Metanephros (tissue), 2 donors: ENCODE results near the gene DCXR.

DNA sequence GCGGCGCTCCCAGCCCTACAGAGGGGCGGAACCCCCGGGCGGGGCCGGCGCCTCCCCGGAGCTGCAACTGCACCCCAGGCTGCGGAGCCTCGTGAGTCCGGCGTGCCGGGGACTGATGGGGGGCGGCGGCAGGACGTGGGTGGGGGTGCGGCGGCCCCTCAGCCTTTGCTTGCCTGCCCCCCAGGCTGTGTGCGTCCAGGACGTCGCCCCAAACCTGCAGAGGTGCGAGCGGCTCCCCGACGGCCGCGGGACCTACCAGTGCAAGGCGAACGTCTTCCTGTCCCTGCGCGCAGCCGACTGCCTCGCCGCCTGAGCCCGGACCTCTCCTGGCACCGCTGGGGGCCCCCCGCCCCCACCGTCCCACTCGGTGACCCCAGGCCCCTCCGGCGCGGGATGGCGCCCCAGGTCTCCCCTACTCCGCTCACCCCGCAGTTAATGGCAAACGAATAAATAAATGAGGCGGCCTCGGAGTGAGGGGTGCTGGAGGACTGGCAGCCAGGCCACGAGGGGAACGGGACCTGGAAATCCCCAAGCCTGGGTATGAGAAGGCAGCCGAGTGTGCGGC lies 480 bp downstream of the NPB start:
- RAMPAGE, long total RNA = no peak

DNA sequence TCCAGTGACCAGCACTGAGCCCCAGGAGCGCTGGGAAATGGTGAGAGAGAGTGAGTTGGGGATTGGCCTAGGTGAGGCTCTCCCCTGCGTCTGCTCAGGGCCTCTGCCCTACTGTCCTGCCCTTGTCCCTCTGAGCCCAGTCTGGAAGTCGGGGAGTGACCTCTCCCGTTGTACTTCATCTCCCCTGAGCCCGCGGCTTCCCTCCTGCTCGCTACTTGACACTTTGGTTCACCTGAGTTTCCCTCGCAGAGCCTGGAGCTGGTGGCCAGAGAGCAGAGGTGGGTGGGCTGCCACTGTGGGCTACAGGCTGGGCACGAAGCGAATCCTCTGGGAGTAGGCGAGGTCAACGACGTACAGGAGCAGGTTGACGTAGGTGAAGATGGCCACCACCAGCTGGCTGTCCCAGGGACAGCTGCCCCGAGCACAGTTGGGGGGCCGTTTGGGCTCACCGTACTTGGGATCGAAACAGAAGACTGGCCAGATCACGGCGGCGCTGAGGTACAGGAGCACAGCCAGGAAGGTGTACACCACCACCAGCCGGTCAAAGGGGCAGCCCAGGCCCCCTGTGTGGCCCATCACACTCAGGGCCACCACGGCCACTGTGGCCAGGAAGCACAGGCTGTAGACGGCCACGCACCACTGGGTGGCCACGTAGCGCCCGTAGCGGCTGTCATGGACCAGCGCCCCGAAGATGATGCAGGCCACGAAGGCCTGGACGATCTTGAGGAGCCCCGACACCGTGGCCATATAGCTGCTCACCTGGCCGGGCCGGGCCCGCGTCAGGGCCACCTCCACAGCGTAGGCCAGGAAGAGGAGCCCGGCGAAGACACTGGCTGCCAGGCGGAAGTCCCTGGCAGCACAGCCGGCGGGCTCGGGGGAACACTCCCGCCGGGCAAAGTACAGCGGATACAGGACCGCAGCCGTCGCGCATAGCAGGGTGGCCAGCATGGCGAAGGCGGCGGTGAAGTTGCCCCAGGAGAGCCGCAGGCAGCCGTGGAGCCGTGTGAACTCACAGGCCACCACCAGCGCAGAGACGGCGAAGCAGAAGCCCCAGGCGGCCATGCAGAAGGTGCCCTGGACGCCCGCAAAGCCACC lies 3.8 kb upstream of the PYCR1 start:
- RAMPAGE, long total RNA = no peak

DNA sequence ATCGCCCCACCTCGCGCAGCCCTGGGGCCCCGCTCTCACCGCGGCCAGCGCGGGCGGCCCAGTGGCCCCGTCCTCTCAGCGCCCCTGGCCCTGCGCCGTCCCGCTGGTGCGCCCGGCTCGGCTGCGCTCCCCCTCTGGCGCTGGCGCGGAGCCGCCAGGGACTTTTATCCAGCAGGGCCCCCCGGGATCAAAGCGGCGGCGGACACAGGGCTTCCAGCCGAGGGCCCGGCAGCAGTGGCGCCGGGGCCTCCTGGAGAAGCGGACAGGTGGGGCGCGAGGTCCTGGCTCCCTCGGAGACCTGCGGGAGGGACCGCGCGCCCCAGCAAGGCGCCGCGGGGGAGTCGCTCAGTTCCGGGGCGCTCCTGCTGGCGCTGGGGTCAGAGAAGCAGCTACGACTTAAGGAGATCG lies 722 bp upstream of the NOTUM start:
- RAMPAGE, long total RNA = no peak

DNA sequence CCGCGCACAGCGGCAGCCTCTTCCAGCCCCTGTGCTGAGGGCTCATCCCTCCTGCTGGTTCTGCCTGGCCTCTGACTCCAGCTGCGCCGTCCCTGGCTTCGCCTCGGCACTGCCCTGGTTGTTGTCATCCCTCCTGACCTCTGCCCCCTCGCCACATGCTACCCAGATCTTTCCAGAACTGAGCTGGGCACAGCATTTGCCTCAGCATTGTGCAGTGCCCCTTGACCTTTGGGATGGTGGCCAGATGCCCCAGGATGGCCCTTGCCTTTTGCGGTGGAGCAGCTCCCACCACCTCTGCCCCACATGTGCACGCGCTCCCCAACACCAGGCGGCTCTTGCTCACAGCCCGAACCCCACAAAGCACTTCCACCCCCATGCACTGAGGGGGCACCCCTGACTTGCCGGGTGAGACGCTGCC lies 3.0 kb downstream of the LRRC45 start:
- RAMPAGE, long total RNA = no peak

- RAMPAGE, long total RNA = no peak
These were observed at the start of gene DCXR for GRCh38 chr17:82037162-82038237. Gene DCXR (minus strand): TSS chr17:82037697.

DNA sequence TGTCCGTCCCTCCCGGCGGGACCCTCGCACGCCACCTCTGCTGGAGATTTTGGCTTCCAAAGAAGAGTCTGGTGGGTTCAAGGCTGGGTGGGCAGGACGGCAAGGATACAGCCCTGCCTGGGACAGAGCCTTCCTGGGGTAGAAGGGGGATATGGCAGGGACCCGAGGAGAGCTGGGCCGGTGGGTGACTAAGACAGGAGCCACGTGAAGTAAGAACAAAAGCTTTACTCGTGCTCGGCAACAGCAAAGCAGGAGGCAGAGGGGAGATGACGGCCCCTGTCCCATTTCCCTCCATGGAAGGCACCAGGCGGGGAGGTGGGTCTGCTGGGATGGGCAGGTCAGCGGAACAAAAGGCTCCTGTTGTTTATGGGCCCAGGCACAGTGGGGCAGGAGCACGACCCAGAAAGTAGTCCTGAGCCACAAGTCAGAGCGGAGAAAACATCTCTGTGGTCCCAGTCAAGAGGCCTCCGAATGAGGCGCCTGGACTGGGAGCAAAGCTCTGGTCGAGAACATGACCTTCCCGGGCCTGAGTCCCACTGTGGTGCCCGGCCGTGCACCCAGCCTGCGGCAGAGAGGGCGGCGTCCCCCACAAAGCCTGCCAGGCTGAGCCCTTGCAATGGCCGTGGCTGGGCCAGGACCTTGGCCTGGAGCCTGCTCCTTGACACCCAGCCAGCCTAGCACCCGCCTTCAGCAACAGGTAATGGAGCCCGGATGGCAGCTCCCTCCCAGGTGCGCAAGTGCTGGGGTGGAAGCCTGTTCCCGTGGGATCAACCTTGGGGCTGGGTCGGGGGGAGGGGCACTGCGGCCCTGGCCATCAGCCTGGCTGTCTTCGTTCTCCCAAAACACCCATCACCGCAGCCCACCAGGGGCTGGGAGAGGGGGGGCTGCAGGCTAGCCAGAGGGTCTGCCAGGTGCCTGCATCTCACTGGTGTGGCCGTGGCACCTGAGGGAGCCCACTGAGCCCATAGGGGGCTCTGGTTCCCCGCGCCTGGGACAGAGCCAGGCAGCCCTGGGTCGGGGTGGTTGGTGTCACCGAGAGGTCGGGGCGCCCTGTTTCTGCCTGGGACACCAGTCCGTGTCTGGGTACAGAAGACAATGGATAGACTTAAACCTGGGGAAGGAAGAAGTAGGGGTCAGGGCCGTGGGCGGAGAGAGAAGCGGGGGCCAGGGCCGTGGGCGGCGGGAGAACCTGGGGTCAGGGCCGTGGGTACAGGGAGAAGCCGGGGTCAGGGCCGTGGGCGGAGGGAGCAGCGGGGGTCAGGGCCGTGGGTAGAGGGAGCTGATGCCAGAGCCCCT lies 3.5 kb downstream of the RFNG start:
- RAMPAGE, long total RNA = no peak

GRCh38 chr17:82053565-82054188 lies 2.0 kb downstream of the GPS1 start:
- RAMPAGE, long total RNA = no peak

DNA sequence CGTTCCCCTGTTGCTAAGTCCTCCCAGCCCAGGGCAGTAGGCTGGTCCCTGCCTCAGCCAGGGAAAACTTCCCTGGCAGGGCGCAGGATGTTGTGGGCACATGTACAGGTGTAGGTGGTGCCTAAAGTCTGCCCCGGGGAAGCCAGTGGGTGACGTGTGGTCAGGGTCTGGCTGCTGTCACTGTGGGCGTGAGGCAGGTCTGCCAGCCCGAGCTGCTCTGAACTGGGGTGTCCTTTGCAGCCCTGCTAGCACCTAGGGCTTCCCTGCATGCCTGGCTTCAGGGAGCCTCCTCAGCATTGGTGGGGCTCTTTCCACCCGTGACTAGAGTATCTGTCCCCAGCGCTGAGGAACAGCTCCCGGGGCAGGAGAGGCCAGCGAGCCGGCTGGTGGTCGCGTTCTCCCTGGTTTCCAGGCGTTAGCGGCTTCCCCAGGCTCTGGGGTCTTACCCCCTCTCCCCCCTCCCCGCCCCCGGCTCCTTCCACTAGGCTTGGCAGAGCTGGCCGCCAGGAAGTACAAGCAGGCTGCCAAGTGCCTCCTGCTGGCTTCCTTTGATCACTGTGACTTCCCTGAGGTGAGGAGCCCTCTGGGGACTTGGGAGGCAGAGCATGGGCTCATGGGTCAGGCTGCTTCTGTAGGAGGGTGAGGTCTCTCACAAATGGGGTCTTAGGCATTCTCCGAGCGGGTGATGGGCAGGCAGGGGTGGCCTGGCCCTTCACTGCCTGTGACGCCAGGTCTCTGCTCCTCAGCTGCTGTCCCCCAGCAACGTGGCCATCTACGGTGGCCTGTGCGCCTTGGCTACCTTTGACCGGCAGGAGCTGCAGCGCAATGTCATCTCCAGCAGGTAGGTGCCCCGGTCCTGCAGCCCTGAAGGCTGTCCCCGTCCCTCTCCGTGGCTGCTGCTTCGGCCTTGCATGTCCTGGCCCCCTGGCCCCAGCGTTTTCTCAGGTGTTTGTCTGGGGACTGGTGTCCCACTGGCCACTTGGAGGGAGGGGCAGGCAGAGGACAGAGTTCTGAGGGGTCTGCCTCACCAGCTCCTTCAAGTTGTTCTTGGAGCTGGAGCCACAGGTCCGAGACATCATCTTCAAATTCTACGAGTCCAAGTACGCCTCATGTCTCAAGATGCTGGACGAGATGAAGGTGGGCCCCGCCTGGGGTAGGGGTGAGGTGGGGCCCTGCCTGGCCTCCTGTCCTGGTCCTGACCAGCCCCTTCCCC lies 4.0 kb downstream of the GPS1 start:
- RAMPAGE, long total RNA = no peak

GRCh38 chr17:82078872-82079776 lies 13.5 kb upstream of the DUS1L start:
- RAMPAGE, long total RNA = no peak

DNA sequence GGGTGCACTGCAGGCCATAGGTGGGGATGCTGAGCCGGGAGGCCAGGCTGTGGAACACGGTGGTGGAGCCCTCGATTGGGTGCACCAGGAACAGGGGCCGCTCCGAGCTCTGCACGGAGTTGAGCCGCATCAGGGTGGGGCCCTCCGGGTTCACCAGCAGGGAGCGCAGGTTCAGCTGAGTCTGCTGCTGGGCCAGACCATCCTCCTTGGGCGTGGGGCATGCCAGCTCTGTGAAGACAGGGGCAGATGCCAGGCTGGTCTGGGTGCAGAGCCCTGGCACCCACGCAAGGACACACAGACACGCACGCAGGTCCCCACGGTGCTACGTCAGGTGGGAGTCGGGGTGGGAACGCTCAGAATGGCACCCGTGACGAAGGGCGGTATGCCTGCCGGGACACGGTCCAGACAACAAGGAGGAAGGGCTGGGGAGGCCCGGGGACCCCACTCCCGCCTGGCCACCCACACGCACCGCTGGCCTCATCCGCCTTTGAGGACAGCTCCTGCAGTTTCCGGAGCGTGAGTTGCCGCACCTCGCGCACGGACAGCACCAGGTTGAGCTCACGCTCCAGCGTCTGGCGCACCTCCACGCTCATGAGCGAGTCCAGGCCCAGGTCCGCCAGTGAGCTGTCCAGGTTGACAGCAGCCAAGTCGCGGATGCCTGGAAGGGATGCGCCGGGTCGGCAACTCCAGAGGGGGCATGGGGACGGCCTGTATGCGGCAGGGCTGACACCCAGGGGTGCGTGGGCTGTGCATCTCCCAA lies 15.3 kb upstream of the DUS1L start:
- RAMPAGE, long total RNA = no peak

GRCh38 chr17:82093152-82093505 lies 4.9 kb downstream of the FASN start:
- RAMPAGE, long total RNA = no peak

DNA sequence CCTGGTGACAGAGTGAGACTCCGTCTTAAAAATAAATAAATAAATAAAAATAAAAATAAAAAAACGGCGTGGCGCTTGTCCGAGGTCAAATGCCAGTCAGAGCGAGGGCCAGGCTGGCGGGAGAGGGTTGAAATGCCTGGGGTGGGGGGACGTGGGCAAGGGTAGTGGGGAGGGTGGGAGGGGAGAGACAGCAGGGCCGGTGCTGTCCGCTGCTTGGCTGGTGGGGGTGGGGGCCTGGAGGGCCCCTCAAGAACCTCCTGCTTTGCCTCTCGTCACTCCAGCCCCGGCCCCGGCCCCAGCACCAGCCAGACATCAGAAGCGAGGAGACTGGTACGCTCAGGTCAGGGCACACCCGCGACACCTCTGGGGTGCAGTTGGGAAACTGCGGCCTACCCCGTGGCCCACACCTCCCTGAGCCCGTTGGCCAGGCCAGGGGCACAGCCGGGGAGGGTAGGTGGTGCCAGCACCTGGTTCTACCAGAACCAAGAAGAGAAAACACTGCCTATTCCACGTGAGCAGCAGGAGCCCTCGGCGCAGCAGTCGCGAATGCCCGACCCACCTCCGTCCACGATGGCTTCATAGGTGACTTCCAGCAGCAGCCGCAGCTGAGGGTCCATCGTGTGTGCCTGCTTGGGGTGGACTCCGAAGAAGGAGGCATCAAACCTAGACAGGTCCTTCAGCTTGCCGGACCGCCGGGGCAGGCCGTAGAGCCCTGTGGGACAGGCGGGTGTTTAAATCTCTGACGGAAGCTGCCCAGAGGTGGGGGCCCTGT lies 3.1 kb downstream of the FASN start:
- RAMPAGE, long total RNA = no peak

DNA sequence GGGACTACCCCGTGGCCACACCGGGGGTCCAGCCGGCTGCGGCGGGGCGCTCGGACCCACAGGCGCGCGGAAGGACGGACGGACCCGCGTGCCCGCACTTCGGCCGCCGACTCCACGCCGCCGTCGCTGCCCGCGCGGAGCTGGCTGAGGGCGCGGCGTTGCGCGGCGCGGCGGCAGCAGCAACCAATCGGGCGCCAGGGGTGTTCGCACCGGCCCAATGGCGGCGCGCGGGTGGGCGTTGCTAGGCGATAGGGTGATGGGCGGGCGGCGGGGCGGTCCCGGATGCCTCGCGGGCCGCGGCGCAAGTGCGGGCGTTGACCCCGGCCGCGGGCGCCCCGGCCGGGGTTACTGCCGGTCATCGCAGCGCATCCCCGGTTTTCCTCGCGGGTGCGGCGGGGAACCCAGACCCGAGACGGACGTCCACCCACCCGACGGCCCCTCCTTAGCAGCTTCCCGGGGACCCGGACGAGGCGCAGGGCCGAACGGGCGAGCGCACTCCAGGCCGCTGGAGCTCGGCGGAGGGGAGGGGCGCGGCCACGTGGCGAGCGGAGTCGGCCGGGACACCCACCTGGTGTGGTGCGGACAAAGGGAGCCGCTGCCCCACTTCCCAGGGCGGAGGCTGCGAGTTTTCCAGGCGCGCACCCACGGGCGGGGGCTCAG lies 725 bp upstream of the FASN start:
- RAMPAGE, long total RNA = no peak

GRCh38 chr17:82107282-82107882 lies 9.3 kb upstream of the FASN start:
- RAMPAGE, long total RNA = no peak

DNA sequence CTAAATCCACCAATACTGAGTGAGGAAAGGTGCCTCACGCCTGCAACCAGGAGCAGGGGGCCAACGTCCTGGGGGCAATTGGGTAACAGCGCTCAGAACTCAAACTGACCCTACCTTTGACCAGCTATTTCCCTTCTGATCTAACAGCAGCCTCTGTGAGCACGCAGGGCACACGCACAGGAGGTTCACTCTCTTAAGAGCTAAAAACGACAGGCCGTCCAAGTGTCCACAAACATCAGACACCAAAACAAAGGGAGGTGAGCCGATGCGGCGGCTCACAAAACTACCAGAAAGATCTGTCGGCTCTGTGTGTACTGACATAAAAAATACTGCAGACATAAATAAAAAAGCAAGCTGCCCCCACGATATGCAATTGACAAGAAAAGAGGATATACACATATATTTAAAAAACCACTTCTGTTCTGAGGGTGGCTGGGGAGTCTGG lies 19.8 kb upstream of the FASN start:
- RAMPAGE, long total RNA = no peak

DNA sequence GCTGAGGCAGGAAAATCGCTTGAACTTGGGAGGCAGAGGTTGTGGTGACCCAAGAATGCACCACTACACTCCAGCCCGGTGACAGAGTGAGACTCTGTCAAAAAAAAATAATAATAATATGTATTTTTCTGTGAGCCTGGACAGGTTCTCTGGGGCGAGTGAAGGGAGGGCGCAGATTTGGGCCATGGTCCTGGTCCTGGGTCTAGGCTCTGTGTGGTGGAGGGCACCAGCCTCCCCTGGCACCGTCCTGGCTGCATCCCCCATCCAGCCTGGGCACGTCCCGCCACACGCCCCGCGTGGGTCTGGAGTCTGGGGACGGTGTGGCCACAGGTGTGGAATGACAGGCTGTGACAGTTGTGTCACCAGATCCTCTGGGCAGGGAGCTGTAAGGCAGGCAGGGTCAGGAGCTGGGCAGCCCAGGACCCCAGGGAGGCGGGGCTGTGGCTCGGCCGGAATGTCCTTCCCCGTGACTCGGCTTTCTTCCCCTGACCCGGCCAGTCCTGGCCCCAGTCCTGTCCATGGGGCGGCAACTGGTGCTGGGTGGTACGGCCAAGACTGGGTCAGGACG lies 3.6 kb upstream of the SLC16A3 start:
- RAMPAGE, long total RNA = no peak

GRCh38 chr17:82231873-82232682 lies 3.2 kb downstream of the SLC16A3 start:
- RAMPAGE, long total RNA = no peak

DNA sequence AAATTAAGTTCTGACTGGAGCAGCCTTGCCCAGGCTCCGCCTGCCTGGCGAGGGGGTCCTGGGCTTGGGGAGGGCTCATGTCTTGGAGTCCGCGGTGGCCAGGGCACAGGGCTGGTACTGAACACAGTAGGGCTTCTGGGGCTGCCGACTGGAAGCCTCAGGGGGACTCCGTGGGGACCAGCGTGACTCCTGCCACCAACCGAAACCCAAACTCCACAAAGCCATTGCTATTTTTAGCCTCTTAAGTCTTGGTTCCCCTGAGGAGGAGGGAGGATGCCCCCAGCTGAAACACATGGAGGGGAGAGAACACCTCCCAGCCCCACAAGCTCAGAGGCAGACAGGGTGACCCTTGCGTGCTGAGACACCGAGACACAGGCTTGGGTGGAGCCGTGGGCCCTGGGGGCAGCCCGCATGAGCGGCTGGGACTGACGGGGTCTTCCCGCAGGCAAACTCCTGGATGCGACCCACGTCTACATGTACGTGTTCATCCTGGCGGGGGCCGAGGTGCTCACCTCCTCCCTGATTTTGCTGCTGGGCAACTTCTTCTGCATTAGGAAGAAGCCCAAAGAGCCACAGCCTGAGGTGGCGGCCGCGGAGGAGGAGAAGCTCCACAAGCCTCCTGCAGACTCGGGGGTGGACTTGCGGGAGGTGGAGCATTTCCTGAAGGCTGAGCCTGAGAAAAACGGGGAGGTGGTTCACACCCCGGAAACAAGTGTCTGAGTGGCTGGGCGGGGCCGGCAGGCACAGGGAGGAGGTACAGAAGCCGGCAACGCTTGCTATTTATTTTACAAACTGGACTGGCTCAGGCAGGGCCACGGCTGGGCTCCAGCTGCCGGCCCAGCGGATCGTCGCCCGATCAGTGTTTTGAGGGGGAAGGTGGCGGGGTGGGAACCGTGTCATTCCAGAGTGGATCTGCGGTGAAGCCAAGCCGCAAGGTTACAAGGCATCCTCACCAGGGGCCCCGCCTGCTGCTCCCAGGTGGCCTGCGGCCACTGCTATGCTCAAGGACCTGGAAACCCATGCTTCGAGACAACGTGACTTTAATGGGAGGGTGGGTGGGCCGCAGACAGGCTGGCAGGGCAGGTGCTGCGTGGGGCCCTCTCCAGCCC lies 9.8 kb downstream of the SLC16A3 start:
- RAMPAGE, long total RNA = no peak

DNA sequence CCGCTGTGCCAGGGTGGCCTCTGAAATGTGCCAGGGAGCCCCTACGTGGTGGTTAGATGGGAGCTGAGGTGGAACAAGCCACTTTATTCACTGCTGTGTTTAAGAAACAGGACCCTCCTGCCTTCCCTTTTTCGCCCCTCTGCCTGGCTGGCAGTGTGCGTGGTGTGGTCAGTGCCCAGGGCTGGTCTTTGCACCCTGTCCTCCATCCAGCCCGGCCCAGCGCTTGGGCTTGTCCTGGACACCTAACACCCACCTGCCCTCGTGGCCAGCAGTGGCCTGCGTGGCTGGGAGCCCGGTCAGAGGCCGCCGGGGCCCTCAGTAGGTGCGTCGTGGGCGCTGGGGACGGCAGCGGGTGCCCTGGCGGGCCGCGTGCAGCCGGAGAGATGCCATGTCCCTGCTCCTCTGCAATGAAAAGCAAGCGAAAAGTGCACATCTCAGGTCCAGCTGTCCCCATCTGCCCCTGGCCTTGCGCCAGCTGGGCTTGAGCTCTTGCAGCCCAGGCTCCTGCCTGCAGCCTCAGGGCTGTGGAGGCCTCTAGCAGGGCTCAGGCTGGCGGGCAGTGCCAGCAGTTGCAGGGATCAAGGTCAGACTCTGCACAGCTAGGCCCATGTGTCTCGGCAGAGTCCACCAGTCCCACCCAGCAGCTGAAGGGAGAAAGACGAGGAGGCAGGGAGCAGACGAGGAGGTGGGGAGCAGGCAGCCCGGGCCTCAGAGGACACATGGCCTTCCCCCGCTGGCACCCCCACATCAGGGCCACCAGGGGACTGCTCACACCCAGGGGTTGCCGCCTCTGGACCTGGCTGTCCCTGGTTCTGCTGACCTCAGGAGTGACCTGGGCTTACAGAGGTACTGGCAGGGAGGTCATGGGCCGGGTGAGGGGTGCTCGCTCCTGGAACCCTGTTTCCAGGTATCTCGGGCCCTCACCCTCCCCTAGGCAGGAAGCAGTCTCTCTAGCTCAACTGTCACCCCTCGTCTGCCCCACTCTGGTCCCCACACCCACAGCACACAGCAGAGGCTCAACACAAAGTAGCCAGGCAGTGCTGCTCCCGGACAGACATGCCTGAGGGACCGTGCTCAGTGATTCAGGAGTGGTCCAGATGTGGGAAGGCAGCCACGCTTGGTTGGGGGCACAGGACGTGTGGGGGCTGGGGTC lies 11.2 kb downstream of the SLC16A3 start:
- RAMPAGE, long total RNA = no peak

DNA sequence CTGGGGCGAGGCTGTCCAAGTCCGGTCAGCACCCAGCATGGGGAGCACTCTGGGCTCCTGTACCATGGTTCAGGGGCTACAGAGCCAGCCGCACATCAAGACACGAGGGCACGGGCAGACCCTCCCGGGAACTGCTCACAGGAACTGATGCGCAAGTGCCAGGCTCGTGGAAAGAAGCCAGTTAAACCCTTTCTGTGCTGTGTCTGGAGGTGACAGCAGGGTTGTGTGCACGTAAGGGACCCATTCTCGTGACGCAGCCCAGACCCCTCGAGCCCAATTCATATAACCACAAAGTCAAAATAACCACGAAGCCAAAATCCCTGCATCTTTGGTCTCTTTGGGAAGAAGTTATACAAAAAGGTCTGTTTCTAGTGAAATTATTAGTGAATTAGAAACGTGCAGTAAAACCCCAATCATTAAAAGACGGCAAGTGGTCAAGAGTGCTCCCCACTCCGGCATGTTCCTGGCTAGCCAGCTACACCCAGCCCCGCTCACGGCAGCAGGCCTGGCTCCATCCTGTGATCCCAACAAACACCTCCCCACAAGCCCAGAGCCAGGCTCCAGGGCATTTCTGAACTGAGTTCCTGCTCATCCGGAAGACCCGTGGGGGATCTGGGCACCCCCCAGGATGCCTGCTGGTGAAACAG lies 18.8 kb downstream of the SLC16A3 start:
- RAMPAGE, long total RNA = no peak